Penis (tissue), 1 donor: ENCODE measurements around the gene SPATA31A3.

DNA sequence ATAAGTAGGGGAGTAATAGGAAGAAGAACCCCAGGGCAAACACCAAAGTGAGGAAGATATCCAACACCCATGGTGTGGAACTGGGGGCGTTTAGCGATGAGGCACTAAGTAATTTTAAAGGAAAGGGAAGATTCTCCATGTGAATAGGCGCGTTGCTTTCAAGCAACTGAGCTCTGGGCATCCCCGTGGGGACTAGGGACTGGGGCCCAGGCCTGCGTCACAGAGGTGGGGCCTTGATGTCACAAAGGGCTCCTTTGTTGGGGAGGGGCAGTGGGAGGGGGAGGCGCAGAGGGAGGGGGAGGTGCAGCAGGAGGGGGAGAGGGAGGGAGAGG lies at the start of gene SPATA31A3:
Gene SPATA31A3 (minus strand): TSS at position 168 of the 332 bp plus-strand sequence.
- PRO-cap: no peak

DNA sequence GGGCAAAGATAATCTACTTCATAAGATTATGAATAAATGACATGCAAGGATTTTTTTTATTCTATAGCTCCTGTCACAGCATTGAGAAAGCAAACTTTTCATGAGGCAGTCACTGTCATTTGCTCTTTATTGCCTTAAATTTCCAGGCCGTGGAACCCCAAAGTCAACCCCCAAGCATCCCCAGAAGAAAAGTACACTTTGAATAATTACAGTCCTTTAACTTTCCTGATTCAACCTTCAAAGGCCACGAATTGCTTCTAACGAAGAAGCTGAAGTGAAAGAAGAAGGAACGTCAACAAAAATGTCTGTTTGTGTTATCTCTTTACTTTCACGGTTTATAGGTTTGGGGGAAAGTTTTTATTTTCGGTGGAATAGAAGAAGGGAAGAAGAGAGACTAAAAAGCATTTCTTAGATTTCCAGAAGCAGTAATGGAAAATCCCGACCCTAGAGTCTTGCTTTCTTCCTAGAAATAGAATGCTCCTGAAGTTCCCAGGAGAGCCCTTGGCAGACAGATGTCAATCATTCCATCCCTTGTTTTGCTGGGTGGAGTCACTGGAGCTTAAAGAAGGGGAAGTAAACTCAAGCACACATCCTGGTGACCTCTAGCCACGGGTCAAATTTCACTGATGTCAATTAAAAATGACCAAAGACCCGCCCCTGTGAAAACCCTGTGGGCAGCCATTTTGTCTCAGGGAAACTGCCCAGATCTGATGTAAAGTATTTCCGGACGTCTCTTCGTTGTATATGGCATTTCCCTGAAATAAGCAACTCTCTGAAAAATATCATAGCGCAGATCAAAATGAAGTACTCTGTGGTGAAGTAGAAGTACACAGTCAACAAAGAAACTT lies 61.4 kb upstream of the PIP5K1B start:
- PRO-cap: no peak

- PRO-cap: no peak
Measured at GRCh38 chr9:68780691-68781226, 894 bp downstream of the PABIR1 start.

DNA sequence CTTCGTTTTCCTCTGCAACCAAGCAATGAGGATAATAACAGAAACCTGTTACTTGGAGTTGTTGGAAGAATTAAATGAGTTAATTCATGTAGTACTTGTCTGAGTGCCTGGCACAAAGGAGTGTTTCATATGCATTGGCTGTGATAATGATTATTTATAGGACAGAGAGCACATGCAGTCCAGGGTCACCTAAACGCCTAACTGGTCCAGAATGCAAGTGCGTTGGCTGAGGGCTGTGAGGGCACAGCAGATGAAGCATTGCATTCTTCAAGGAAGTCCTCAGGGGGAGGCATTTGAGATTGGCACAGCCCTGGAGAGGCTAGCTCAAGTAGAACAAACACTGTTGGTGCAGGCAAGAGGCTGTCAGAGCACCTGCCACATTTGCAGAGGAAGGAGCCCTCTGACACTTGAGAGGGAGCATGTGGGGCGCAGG lies 24.9 kb downstream of the PABIR1 start:
- PRO-cap: no peak

DNA sequence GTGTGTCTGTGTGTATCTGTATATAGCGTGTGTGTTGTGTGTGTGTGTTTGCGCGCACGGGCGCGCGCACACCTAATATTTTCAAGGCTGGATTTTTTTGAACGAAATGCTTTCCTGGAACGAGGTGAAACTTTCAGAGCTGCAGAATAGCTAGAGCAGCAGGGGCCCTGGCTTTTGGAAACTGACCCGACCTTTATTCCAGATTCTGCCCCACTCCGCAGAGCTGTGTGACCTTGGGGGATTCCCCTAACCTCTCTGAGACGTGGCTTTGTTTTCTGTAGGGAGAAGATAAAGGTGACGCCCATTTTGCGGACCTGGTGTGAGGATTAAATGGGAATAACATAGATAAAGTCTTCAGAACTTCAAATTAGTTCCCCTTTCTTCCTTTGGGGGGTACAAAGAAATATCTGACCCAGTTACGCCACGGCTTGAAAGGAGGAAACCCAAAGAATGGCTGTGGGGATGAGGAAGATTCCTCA lies 837 bp downstream of the FXN start:
- PRO-cap: no peak

GRCh38 chr9:69176587-69177580 lies 2.8 kb downstream of the TJP2 start:
- PRO-cap: bidirectional peak, plus-strand start at chr9:69176933, minus-strand start at chr9:69176796

DNA sequence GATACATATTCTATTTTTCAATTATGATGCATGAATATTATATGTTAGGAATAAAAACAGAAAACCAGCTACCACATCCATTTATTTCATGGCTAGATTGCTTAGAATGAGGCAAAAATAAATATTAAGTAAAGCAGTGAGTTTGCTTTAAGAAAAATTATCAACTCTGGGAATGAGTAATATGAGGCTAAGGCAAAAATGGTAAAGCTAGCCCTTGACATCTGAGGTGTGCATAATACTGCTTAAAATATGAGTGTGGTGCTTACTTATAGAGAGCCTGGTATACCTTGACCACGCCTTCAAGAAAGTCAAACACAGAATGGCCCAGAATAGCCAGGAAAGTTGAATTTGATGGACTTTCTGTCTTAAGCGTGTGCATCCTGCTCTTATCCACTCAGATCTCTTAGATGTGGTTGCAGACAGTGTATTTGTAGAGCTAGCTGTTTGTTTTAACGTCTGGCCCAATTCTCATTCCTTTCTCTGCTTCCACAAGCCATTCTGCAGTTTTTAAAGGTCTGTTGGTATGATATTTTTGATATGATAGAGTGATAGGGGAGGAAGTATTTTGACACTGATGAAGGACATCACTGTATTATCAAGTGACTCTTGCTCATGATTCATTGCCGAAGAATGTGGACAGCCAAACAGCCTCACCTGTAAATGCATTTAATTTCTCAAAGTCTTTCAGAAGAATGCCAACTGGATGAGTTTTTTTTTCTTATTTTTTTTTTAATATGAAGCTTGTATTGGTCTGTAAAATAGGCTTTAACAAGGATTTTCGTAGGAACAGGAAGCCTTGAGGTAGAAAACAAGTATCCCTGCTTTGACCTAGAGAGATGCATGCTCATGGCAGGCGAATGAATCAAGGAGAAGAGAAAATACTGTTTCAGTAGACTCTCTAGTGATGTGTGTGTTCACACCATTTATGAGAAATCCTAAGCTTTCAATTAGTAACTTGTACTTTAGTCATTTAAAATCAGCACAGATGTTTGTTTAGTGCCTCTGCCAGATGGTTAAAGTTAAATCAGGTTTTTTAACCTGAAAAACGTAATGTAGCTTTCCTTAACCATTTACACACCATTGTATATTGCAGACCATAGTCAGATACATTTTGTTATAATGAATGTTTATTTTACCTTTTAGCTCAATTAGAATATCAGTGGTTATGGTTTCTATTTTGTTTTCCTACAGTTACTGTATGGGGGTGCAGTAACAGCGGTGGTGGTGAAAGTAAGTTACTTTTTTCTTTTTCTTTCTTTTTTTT lies 4.6 kb downstream of the TJP2 start:
- PRO-cap: no peak

- PRO-cap: no peak
Measured at GRCh38 chr9:69187257-69187858, 13.3 kb downstream of the TJP2 start.

GRCh38 chr9:69246639-69247189 lies 72.6 kb downstream of the TJP2 start:
- PRO-cap: no peak

DNA sequence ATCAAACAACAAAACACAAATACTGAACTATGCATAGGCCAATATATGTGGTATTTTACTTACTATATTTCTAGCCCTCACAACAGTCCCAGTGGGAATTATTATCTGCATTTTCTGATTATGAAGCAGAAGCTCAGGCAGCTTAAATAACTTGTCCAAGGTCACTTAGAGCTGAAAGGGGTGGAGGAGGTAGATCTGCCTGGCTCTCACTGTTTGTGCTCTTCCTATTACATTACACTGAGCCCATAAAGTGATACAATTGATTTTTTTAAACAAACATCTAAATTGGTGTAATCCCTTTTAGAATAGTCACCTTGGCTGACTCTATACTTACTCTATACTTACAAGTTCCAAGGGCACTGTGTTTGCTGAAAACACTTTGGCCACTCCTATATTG lies 144.8 kb downstream of the APBA1 start:
- PRO-cap: no peak

GRCh38 chr9:70042834-70043311 lies 775 bp upstream of the MAMDC2 start:
- PRO-cap: no peak

DNA sequence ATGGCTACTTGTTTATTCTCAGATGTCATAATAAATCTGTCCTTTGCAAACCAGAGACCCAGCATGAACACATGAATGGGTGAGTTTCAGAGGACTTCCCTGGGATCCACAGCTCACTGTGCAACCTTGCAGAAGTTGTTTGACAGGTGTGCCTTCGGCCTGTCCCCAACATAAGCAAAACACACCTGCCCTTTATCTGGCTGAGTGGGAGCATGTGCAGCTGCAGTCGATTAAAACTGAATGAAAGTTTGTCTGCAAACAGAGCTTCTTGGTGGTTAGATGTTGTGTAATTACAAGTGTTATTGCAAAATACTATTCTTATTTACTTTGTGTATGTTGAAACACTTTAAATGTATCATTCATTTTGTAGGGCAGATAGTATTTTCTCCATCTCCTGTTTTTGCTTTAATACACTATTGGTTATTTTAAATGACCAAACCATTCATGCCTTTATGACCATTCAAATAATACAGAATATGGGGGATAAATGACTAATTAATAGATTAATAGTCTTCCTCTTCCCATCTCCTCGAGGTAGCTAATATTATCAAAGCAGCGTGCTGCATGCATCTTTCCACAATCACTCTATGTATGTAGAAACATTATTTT lies 36.1 kb downstream of the MAMDC2 start:
- PRO-cap: no peak

DNA sequence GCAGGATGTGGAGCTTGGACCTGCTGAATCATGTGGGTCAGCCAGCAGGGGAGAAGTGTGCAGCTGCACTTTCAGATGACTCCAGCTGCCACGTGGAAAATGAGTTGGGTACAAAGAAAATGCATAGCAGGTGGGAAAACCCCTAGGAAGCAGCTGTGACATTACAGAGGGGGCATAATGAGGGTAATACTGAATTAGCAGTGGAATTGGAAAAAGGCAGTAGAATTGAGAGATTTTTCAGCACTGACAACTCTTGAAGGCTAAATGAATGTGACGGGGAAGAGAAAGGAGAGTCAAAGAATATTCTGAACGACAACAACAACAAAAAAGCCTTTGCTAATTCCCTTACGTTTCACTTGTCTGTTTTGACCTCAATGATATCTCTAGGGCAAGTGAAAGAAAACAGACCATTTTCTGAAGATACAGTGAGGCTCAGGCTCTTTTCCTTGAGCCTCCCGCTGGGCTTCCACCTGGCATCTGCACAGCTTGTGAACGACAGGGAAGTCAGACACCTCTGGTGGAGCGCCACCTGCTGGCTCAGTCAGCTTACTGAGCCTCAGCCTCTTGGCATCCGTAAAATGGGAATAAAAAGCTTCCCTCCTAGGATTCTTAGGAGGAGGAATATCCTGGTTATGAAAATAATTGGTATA lies 67.1 kb downstream of the MAMDC2 start:
- PRO-cap: no peak

- PRO-cap: no peak
Measured at GRCh38 chr9:70386355-70387548, 27.7 kb downstream of the KLF9 start.

DNA sequence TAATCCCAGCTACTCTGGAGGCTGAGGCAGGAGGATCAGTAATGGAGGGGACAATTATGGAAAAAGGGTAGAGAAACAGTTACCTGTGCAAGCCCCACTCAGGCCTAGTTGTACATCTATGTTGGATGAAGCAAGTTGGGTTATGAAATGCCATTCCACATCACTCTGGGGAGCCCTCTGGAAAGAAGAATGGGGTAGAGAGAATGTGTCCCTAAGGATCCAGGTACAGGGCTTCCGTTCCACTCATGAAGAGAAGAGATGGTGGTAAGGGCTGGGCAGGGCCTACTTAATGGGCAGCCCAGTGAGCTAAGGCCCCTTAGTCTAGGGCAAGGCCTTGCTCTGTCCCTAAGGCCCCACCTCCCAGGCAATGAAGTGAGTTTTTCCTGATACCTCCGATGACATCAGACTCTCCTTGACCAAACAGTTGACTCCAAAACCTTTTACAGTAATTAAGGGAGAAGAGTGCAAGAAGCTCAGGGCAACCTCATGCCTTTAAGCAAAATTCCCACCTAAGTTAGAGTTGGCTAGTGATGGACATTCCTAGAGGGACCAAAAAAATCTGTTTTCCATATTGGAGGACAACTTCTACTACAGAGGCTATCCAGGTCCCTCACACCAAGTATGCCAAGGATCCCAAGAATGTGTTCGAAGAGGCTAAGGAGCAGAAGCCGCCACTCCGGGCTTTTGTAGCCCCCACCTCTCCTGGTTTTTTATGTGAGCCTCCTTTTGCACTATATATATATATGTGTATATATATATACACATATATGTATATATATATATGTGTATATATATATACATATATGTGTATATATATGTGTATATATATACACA lies 6.0 kb downstream of the KLF9 start:
- PRO-cap: no peak

GRCh38 chr9:70421480-70422246 lies 7.2 kb upstream of the KLF9 start:
- PRO-cap: unidirectional peak, minus-strand start at chr9:70421590; unidirectional peak, minus-strand start at chr9:70421617

- PRO-cap: no peak
Measured at GRCh38 chr9:70471154-70471406, 56.6 kb upstream of the KLF9 start.

DNA sequence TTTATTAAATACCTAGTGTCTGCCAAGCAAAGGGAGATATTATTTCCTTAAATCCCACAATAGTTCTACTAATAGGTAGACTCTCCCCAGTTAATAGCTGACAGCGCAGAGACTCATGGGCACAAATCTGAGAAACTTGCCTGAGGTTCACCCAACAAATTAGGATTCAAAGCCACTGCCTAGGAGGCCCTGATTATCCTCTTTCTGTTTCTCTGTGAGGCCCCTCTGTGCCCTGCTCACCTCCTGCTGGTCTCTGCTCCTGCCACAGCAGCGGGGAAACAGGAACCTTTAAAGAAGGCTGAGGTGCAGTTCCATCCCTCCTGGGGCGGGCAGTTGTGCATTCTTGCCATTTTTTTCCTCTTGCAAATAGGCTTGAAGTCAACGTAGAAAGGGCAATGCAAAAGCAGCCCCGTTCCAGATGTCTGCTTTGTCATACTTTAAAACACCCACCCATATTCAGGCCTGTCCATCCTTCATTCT lies 65.3 kb upstream of the KLF9 start:
- PRO-cap: no peak

DNA sequence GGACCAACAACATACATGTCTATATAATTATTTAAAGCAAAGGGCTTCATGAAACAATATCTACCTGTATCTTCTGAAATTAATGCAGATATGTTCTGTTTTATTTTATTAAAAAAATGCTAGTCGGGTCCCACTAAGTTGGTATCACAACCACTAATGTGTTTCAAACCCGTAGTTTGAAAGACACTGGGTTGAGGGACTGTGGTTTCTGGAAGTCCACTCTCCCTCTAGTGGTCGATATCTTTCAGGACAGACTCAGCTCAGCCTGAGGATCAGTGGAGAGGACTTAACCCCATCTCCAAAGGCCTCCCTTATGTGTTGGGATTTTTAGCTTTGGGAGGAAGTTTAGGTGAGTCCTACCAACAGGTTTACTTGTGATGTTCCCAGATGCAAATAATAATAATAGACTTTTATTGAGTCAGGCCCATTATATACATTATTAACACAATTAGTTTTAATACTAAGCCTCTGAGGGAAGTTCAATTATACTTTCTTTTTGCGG lies 70.1 kb upstream of the KLF9 start:
- PRO-cap: no peak

DNA sequence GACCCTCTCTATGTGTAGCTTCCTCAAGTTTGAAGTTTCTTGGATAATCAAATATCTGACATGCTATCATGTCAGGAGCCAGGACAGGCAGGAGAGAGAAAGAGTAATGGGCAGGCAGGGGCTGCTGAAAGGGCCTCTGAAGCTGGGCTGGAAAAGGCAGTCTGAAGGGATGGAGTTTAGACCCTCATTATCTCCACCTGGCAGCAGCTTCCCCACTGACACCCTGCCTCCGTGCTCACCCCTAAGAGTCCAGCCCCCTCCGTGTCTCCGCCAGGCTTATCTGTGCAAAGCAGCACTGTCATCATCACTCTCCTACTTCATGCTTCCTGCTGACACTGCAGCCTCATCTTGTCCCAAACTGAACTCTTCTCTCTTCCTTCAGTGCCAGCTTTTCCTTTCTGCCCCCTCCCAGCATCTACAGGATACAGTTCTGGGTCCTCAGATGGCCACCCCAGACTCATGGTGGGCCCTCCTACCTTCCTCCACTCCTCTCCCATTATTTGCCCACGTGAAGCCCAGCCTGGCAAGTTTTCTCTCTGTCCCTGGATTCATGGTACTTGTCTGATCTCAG lies 70.9 kb upstream of the KLF9 start:
- PRO-cap: no peak